Fallopian tube (tissue), 1 donor: ENCODE measurements around the genes TRPC7, FAM13B and REEP2.

DNA sequence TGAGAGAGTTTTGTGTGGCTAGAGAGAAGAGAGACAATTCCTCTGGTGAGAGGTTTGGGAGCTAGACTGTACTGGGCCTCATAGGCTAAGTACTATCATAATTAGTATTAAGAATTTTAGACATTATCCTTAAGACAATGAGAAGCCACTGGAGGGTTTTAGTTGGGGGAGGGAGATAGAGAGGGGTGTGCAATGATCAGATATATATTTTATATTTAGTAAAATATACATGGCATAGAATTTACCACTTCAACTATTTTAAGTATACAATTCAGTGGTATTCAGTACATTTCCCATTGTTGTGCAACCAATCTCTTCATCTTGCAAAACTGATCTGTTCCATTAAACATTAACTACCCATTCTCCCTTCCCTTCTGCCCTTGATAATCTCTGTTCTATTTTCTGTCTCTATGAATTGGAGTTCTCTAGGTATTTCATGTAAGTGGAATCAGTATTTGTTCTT lies 38.5 kb downstream of the TGFBI start:
- PRO-cap, result no peak

DNA sequence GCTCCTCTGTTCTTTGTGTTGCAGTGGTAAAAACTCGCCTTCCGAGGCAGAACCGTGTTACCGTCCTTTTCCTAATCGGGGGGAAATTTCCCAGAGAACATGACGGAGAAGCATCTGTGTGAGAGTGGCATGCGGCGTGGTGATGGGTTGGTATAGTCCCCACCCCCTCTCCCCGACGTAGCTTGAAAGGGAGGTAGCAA lies at the start of gene TRPC7:
Gene TRPC7, minus strand, starts transcription at position 126 of the 200 bp plus-strand sequence.
- PRO-cap, result no peak

DNA sequence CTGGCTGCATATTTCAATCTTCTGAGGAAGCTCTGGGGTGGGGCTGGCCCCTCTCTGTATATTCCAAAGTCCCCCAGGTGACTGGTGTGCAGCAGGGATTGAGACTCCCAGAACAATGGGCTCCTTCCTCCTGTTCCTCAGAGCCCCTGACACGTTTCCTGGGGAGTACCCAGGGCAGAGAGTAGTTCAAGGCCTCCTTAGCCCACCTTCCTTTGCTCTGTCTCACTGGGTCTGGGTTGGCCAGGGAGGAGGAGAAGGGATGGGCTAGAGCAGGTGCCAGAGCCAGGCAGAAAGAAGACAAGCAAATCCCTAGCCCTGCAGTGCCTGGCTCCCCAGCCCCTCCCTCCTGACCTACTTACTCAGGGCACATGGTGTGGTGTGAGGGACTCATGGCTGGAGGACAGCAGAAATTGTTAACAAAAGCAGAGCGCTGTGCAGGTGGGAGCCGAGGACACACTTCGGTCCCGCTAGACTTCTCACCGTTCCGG lies 263.6 kb upstream of the TRPC7 start:
- PRO-cap, result no peak

GRCh38 chr5:136663741-136664240 lies 298.4 kb upstream of the TRPC7 start:
- PRO-cap, result no peak

GRCh38 chr5:136975218-136976004 lies 523.7 kb downstream of the SPOCK1 start:
- PRO-cap, result no peak

DNA sequence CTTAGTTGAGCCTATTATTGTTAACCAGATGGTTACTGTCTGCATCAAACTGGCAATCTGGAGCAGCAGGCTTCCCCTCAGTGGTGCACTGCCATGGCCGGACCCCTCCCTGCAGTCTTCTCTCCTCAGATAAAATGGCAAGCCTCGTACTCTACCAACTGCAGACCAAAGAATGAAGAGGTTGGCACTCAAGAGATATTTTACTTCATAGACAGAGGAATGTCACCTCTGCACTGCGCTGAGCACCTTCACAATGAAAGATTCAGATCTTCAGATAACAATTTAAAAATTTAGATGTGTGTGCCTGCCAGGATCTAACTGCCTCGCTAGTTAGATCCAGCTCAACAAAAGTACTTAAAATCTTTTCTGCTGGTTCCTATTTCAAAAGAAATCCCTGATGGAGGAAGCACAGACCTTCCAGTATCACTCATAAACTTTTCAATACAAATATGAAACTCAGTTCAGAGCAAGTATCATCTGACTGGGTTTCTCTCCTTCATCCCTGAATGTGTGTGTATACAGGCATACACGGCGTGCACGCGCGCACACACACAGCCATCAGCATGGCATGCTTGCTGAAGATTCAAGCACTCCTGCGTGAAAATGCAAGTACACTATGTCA lies 1.2 kb downstream of the KLHL3 start:
- PRO-cap, result bidirectional peak, plus-strand start at position 517 of the sequence, minus-strand start at position 434 of the sequence; bidirectional peak, plus-strand start outside the sequence, minus-strand start at position 581 of the sequence

- PRO-cap, result no peak
Observed at GRCh38 chr5:137750208-137751048, 3.7 kb downstream of the HNRNPA0 start.

- PRO-cap, result no peak
Observed at GRCh38 chr5:137880167-137880875, 8.9 kb upstream of the PKD2L2 start.

- PRO-cap, result bidirectional peak, plus-strand start at chr5:138032403, minus-strand start at chr5:138032275; unidirectional peak, plus-strand start at chr5:138032403
Observed at GRCh38 chr5:138032045-138032621, 746 bp downstream of the FAM13B start.

- PRO-cap, result bidirectional peak, plus-strand start at chr5:138032776, minus-strand start at chr5:138032668; bidirectional peak, plus-strand start at chr5:138033175, minus-strand start at chr5:138033090
Observed at GRCh38 chr5:138032622-138033300, at the start of gene FAM13B. Gene FAM13B (minus strand): TSS chr5:138033079.

- PRO-cap, result no peak
Observed at GRCh38 chr5:138316363-138316735, 15.3 kb downstream of the CDC25C start.

DNA sequence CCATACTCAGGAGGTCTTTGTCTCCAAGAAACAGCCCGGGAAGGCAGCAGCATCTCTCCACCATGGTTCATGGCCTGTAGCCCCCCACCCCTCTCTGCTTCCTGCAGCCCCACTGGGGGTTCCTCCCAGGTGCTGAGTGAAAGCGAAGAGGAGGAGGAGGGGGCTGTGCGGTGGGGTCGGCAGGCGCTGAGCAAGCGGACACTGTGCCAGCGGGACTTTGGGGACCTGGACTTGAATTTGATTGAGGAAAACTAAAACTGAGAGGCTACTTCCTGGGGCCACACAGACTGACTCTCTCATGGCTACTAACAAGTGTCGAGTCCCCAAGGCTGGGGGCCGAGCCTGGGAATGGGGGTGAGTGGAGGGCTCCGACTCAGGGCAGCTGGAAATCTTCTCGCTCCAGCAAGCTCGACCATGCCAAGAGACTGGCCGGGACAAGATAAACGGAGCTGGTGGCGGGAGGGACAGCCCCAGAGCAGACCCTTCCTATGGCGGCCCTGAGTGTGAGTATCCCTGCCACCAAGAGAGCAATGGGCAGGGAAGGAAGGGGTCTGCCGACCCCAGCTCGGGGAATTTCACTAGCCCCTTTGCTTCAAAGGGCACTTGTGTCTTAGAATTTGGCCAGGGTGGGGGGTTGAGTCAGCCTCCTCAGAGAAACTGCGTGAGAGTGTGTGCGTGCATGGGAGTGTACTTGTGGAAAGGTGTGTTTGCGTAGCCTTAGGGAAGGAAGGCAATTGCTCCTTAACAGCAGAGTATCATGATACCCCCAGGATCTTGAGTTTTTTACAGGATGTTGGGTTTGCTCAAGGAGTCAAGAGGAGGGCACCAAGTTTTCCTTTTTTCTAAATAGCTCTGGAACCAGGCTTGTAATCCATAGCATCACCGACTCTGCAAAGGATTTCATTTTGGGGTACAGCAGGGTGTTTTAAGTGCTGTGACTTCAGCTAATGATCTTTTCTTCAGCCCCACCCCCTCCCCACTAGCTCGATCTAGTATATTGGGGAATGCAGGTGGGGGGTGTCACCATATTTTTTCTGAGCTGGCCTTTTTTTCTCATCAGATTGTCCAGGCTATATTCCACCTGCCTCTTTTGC lies 5.4 kb upstream of the KDM3B start:
- PRO-cap, result no peak

- PRO-cap, result no peak
Observed at GRCh38 chr5:138369177-138369576, 16.7 kb downstream of the KDM3B start.

- PRO-cap, result unidirectional peak, plus-strand start at chr5:138439186
Observed at GRCh38 chr5:138438646-138439334, at the start of gene REEP2. Gene REEP2 (plus strand): TSS chr5:138439057.

DNA sequence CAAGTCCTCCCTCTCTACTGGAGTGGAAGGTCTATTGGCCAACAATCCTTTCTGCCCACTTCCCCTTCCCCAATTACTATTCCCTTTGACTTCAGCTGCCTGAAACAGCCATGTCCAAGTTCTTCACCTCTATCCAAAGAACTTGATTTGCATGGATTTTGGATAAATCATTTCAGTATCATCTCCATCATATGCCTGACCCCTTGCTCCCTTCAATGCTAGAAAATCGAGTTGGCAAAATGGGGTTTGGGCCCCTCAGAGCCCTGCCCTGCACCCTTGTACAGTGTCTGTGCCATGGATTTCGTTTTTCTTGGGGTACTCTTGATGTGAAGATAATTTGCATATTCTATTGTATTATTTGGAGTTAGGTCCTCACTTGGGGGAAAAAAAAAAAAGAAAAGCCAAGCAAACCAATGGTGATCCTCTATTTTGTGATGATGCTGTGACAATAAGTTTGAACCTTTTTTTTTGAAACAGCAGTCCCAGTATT lies 3.0 kb downstream of the EGR1 start:
- PRO-cap, result no peak

- PRO-cap, result bidirectional peak, plus-strand start at chr5:138509292, minus-strand start at chr5:138509102
Observed at GRCh38 chr5:138509026-138509397, 34.0 kb downstream of the ETF1 start.

DNA sequence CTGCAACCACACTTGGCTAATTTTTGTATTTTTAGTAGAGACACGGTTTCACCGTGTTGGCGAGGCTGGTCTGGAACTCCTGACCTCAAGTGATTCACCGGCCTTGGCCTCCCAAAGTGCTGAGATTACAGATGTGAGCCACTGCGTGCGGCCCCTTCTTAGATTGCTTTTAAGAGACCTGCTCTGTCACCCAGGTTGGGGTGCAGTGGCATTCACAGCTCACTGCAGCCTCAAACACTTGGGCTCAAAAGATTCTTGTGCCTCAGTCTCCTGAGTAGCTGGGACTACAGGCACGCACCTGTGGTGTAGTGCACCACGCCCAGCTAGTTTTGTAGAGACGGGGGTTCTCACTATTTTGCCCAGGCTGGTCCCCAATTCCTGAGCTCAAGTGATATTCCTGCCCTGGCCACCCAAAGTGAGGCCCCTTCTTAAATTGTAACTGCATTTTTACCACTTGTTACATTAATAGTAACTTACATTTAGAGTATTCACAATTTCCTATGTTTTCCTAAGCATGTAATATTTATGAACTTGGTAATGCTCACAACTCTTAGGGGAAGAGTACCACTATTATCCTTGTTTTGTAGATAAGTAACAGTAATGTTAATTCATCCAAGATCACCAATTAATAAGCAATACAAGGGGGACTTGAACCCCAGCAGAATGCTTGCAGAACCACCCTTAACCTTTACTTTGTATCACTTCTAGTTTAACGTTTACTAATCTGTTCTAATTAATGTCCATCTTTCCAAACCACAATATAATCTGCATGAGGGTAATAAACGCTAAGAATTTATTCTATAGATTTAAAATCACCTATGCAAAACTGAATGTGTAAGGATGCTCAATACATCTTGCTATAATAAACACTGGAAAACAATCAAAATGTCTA lies 10.7 kb downstream of the HSPA9 start:
- PRO-cap, result no peak

- PRO-cap, result no peak
Observed at GRCh38 chr5:138610476-138611253, 35.5 kb upstream of the HSPA9 start.

- PRO-cap, result no peak
Observed at GRCh38 chr5:138702361-138702803, 50.8 kb upstream of the CTNNA1 start.

DNA sequence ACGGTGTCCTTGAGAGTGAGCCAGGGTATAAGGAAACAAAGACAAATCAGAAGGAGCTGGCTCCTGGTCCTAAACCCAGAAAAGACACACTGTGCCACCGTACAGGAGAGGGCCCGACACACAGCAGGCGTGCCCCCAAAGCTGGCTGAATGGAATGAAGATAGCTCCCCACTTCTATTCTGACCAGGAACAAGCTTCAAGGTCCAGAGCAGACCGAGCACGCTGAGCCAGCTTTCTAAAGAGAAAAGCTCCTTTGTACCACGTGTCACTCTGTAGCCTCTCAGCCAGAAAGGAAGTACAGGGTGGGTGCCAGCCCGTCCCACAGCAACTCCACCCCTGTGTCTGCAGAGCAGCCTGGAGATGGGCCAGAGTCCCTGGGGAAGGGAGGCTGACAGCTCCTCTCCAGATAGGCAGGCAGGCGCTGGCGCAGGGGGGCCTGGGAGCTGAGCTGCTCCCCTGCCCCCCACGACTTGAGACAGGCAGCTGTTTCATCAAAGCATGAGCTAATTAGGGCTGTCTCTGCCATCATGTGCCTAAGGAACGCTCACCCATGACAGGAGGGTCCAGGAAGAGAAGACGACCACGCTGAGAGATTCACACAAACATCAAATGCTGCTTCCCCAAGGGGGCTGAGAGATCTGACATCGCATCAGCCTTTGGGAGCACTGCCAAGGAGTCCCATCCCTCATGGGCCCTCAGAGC lies 78.2 kb upstream of the LRRTM2 start:
- PRO-cap, result bidirectional peak, plus-strand start at position 368 of the sequence, minus-strand start at position 229 of the sequence